Bronchus fibroblast of lung (primary cell): Measurements from ENCODE around the gene MYH10.

- RAMPAGE, long total RNA: no peak
Measured at GRCh38 chr17:8382877-8383044, 232 bp downstream of the RPL26 start.

DNA sequence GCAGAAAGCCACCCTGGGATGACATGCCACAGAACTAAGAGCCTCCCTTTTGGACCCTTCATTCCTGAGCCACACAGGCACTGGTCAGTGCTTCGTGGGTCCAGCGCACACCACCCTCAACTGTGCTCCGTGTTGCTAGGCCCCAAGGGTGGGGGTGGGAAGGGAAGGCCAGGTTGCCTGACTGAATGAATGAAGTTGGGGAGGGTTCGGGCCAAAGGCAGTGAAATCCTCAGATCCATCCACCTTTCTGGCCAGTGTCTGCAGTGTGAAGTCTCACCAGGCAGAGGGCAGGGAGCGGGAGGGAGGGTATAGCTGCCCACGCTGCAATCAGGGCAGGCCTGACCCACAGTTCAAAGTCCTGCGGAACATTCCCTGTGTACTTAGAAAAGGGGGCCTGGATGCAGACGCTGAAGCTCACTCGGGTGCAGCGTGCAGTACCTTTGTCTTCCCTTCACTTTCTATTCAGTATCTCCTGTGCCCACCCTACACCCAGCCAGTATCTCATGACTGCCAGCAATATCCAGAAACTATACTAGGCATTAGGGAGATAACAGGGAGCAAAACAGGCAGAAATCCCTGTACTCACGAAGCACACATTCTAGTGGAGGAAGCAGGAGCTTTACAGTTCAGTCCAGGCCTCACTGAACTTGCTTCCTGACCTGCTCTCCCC is 41.9 kb downstream of the NDEL1 start:
- RAMPAGE, long total RNA: no peak

DNA sequence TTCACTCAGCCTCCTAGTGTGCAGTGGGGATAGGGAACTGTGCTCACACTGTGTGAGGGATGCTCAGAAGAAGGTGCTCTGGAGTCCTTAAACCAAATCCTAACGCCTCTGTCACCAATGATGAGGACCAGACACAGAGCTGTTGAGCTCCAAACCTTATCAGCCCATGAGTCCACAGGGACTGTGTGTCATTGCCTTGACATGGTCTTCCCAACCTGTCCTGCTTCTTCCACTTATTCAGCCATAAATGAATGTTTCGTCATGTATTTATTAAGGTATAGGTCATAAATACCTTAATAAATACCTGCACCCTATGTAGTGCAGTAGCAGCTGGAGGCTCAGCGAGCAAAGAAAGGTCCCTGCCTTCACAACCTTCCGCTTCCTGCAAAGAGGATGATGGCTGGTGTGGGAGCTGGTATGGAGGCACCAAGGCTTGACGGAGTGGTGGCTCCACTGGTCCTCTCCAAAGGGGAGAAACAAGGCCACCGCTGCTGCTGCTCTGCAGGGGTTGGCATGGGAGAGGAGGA is 52.6 kb downstream of the NDEL1 start:
- RAMPAGE, long total RNA: no peak

GRCh38 chr17:8512101-8512696 is 76.5 kb downstream of the NDEL1 start:
- RAMPAGE, long total RNA: no peak

DNA sequence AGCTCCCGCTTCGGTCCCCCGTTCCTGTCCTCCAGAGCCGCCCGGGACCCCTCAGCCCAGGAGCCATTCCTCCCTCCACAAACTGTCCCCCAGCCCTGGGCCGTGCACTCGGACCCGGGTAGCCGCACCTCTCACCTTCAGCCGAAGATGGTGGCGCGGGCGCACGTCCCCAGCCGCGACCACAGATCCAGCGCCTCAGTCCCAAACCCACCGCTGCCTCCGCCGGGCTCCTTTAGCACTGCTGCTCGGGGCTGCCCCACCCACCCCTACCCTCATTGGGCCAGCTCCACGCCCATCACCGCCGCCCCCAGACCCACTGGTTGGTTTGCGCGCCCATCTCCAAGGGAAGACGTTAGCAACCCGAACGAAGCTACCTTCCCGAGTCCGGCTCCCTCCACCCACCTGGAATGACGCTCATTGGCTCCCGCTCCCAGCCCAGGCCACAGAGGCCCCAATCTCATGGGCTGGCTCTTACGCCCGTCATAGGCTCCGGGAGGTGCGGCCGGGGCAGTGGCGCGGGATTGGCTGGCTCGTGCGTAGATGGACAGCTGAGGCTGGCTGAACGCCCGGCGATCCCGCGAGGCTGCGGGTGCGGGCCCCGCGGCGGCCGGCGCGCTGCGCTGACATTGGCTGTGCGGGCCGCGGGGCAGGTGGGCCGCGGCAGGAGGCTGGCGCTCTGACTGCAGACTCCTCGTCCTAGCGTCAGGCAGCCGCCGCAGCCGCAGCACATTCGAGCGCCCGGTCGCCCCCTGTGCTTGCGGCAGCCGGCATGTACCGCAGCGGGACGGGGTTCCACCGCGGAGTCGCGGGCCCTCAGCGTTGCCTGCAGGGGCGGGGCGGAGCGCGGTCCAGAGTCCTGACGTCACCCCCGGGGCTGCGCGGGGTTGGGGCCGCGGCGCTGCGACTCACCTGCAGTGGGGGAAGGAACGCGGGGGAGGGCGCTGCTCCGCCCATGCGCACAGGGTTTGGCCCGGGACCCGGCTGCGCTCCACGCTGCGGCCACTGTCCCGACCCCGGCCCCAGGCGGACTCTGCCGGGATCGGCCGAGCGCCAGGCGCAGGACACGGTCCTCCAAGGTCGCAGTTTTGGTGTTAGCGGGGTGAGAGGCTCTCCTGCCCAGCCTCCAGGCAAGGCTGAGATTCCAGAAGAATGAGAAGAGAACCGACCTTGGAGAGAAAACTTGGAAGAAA is at the start of gene MYH10:
Gene MYH10, minus strand, starts transcription at position 207 of the 1,190 bp plus-strand sequence.
- RAMPAGE, long total RNA: start-site peak on the minus strand centred at position 201 of the sequence, 48 bp wide, 97 and 208 reads in 2 replicates

DNA sequence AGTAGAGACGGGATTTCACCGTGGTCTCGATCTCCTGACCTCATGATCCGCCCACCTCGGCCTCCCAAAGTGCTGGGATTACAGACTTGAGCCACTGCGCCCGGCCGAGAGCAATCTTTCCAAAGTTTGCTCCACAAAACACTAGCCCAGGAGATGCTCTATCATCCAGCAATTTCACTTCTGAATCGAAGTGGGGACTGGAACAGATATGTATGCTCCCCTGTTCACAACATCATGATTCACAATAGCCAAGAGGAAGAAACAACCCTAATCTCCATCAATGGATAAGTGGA is 42.3 kb upstream of the MYH10 start:
- RAMPAGE, long total RNA: no peak

DNA sequence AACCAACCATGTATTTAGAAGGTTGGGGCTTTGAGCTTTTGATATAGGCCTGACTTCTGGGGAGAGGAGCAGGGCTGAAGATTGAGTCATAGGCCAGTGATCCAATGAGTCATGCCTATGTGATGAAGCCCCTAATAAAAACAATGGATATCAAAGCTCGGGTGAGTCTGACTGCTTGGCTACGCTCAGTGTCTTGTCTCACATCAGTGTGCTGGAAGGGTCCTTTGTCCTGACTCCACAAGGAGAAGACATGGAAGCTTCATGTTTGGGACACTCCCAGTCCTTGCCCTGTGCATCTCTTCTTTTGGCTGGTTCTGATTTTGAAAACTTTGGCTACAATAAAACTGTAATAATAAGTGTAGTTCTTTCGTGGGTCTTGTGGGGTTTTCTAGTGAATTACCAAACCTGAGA is 7.1 kb downstream of the MFSD6L start:
- RAMPAGE, long total RNA: no peak

- RAMPAGE, long total RNA: no peak
Measured at GRCh38 chr17:8807071-8807724, 8.0 kb upstream of the MFSD6L start.

- RAMPAGE, long total RNA: no peak
Measured at GRCh38 chr17:8878232-8878716, 10.8 kb upstream of the PIK3R6 start.

DNA sequence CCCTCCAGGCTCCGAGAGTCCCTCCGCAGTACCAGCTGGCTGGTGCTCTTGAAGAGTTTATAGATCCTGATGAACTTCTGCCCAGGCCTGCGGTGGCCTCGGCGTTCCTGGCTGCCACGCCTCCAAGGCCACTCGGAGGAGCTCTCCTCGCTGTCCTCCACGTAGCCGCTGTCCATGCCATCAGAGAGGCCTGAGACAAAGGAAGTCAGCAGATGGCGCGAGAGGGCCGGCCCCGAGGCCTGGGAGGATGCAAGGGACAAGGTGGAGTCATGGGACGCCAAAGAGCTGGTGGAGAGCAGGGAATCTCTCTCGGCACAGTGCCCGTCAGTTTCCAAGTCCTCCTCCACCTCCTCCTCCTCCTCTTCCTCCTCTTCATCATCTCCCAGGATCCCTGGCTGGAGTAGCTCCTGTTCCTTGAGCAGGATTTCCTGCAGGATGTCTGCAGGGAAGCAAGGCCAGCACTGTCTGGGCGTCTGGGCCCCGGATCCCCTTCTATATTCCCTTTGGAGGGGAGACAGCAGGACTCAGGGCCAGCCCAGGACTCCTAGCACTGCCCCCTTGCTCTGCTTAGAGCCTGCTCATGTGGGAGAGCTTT is 21.1 kb upstream of the PIK3R6 start:
- RAMPAGE, long total RNA: no peak

DNA sequence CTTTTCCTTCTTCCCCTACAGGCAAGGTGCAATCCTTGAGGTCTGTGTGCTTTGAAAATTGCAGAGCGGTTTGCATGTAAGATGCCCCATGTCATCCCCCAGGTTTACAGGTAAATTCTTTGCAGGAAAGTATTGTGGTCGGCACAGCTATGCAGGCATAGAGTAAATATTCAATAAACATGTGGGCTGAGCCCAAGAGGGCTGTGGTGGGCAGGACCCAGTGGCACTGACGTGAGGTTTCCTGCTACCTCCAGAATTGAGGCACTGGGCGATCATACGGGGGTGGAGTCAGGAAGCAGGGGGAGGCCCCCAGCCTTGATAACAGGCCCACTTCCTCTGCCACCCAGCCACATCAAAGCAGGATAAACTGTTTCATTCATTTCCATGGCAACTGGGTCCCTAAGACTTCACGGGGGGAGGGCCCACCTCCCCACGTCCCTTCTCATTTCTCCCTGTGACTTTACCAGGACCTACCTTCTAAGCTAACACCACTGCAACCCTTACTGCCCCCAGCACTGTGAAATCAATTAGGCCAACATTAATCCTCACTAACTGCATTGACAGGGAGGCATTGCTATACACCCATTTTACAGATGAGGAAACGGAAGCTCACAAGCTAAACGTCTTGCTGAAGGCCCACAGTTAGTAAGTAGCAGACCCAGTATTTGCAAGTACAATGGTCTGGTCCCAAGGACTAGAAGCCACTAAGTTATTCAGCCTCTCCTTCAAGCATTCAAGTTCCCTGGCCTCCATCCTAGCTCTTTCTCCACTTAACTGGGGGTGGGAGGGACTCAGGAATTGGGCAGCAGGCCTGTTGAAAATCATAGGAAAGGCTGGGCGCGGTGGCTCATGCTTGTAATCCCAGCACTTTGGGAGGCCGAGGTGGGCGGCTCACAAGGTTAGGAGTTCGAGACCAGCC is 31.7 kb upstream of the PIK3R6 start:
- RAMPAGE, long total RNA: no peak

DNA sequence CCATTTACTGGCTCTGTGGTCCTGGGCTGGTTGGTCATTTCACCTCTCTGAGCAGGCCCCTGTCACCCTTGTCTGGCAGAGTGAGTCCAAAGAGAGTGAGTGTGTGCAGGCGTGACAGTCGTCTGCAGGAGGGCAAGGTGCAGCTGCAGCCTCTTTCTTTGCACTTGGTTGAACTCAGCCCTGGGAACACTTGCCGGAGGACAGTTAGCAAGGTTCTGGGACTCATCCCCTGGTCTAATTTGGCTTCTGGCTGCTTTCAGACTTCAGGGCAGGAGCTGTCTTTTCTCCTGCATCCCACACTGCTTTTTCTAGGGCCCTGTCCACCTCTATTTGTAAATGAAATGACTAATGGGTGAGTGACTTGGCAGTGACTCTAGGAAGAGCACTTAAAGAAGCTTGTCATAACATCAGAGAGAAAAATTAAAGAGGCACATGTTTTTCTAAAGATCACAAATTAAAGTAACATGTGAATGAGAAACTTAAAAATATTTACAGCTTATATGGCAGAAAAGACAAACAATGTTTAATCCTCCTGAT is 137.4 kb downstream of the NTN1 start:
- RAMPAGE, long total RNA: no peak

GRCh38 chr17:9241592-9242177 is 220.4 kb downstream of the NTN1 start:
- RAMPAGE, long total RNA: no peak

DNA sequence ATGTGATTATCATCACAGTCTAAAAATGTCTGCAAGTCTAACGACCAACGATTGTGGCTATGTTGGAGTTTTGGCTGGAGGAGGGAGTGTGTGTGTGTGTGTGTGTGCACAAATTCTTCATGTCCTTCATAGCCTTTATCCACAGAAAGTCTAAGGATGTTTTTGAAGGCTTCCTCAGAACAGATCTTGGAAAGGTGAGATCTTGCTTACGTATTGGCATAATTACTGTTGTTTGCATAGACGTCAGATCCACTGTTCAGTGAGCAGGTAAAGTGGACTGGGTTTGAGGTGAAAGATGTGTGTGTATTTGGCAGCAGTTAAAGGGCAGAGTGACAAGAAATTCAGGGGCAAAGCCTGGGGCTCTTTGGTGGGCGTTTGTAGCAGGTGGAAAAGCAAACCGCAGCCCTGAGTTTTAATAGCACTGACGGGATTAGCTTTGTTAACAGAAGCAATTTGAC is 25.9 kb downstream of the USP43 start:
- RAMPAGE, long total RNA: no peak

GRCh38 chr17:9837556-9838444 is 12.1 kb downstream of the GLP2R start:
- RAMPAGE, long total RNA: no peak

DNA sequence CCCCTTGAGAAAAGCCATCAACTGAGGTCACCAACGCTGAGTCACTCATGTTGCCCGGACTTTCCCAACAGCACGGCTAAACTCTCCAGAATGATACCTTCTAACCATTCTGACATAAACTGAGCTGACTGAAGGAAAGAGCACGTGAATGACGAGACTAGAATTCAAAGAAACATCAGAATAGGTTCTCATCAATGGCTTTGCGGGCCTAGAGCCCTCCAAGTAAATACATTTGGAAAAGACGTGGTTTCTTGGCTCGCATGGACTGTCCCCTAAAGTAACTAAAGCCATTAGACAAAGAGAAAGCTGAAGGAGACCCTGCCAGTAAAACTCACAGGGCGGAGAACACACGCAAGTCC is 146.2 kb upstream of the RCVRN start:
- RAMPAGE, long total RNA: no peak

DNA sequence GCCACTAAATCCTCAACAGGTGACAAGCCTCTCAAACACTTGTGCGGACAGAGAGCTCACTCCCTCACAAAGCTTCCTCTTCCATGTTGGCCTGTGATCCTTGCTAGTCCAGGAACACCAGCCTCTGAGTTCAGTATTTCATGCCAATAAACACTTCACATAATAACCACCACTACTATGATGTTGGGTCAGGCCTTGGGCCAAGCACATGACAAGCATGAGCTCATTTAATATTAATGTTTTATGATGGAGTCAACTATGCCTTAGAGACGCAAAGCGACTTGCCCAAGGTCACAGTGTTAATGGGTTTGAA is 129.1 kb downstream of the GAS7 start:
- RAMPAGE, long total RNA: no peak

GRCh38 chr17:10105347-10105586 is 93.1 kb downstream of the GAS7 start:
- RAMPAGE, long total RNA: no peak

GRCh38 chr17:10113432-10113871 is 85.0 kb downstream of the GAS7 start:
- RAMPAGE, long total RNA: no peak

DNA sequence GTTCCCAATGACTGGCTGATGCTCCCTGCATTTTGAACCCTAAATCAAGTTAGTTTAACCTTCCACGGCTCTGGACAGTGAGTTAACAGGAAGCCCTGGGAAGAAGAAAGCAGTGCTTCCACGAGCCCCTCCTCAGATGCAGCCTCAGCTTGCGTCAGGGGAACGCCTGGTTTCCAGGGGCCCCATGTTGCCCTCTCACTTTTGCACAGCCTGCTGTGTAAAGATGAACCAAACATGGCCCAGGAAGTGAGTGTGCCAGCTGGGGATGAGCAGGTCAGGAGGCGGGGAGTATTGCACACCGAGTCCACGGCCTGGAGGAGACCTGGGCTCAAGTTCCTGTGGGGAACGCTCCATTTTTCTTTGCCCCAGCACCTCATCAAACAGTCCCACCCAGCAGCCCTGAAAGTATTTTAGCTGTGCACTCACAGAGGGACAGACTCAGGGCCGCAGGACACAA is 71.2 kb downstream of the GAS7 start:
- RAMPAGE, long total RNA: no peak